ENCODE data around the gene NEB.

DNA sequence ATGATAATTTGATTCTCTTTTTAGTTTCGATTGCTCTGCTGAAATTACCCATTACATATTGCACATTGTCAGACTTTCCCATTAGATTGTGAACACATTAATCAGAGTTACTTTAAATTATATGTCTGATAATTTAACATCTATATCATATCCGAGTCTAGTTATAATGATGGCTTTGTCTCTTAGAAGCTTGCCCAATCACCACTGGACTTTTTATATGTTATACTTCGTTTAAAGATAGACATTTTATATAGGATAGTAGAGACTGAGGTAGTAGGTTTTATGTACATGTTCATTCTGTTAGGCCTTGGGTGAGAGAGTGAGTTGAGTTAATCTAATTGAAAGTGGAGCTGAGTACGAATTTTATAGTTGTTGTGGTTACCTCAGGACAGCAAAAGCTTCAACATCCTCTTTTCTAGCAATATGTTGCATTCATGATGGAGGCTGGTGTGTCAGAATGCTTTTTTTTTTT, 895.9 kb upstream of the ZEB2 start:
- PRO-cap = no peak

GRCh38 chr2:147896015-147896596, 51.3 kb downstream of the ACVR2A start:
- PRO-cap = no peak

DNA sequence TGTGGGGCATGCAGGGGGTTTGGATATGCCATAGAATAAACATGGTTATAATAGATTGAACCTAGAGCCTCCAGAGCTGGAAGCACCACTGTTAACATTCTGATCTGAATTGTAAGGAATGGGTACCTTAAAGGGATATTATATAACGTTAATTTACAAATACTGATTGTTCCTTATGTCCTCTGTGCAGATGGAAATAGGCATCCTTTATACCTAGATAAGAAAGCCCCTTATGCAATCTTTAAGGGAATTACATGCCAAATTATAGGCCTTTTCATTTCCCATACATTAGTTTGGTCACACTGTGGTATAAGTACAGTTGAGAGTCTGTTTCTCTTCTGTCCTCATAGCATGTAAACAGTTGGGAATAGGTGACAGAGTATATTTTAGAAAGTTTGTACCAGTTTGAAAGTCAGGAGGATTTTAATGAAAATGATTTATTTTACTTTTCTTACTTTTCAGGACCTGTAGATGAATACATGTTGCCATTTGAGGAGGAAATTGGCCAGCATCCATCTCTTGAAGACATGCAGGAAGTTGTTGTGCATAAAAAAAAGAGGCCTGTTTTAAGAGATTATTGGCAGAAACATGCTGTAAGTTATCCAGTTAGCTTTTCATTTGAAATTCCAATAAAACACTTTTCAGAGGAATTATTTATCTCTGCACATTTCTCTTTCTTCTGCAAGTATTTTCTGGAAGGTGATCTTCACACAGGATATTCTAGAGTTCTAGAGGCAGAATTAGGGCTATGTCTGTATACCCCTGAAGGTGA, 80.9 kb downstream of the ACVR2A start:
- PRO-cap = no peak

DNA sequence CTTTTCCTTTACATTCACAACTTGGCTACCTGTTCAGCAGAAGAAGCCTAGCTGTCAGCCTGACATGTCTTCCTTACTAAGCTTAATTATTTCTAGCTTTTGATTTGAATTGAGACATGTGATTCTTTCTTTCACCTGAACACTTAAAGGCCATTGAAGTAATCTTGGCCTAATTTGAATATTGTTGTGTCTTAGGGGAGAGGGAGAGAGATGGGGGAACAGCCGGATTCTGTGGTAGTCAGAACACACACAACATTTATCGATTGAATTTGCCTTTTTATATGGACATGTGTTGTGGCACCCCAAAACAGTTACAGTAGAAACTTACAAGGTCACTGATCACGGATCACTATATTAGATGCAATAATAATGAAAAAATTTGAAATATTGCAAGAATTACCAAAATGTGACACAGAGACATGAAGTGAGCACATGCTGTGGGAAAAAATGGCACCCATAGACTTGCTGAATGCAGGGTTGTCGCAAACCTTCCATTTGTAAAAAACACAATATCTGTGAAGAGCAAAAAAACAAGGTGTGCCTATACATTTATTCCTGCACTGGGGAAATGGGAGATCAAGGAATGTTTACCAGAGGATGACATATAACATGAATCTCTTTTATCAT, 240.9 kb downstream of the MBD5 start:
- PRO-cap = no peak

GRCh38 chr2:148645981-148646351, 1.4 kb downstream of the EPC2 start:
- PRO-cap = unidirectional peak, minus-strand start at chr2:148646119; unidirectional peak, minus-strand start at chr2:148646187

DNA sequence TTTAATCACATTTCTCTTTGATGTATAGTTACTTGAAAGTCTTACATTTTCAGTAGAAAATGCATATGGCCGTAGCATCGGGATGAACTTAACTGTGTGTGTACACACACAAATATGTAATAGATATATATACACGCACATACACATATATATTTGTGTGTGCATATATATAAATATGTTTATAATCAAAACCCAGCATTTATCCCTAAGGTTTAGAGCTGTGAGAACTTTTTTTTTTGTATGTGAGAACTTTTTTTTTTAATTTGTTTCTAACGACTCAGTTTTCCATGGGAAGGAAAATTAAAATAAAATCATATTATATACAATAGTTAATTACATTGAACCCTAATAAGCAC, 1.8 kb downstream of the EPC2 start:
- PRO-cap = no peak

GRCh38 chr2:148876157-148877323, 1.5 kb downstream of the KIF5C start:
- PRO-cap = no peak

DNA sequence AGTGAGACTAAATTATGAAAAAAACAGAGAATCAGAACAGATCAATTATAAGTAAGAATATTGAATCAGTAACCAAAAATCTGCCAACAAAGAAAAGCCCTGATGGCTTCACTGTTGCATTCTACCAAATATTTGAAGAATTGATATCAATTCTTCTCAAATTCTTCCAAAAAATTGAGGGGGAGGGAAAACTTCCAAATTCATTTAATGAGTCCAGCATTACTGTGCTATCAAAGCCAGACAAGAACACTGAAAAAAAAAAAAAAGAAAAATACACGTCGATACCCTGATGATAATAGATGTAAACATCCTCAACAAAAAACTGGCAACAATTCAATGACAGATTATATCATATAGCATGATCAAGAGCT, 332.6 kb upstream of the MMADHC start:
- PRO-cap = no peak

GRCh38 chr2:150166075-150166849, 321.2 kb downstream of the RND3 start:
- PRO-cap = no peak

- PRO-cap = no peak
Observed at GRCh38 chr2:150471977-150473098, 15.1 kb downstream of the RND3 start.

DNA sequence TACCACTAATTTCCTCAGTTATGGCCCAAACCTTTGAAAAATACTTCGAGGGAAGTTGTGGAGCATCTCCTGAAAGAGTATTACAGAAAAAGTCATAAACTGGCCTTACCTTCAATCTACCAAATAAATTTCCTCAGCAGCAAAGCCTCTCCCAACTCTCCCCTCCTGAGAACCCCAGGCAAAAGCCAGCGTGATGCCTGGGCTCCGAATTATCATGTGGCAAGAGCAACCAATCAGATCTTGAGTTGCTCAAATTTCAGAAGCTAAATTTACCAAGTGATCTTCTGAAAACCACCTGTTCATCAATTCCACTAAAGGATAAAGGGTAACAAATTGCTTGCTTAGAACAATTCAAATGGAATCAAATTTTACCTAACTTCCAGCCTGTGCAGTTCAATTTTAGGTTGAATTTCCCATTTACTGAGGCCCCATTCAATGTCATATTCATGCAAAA, at the start of gene NEB:
NEB (minus strand) TSS at position 188 of the 454 bp plus-strand sequence.
- PRO-cap = no peak

- PRO-cap = no peak
Observed at GRCh38 chr2:151775024-151775889, 41.0 kb upstream of the NEB start.

- PRO-cap = no peak
Observed at GRCh38 chr2:151806200-151807043, 21.8 kb downstream of the ARL5A start.

DNA sequence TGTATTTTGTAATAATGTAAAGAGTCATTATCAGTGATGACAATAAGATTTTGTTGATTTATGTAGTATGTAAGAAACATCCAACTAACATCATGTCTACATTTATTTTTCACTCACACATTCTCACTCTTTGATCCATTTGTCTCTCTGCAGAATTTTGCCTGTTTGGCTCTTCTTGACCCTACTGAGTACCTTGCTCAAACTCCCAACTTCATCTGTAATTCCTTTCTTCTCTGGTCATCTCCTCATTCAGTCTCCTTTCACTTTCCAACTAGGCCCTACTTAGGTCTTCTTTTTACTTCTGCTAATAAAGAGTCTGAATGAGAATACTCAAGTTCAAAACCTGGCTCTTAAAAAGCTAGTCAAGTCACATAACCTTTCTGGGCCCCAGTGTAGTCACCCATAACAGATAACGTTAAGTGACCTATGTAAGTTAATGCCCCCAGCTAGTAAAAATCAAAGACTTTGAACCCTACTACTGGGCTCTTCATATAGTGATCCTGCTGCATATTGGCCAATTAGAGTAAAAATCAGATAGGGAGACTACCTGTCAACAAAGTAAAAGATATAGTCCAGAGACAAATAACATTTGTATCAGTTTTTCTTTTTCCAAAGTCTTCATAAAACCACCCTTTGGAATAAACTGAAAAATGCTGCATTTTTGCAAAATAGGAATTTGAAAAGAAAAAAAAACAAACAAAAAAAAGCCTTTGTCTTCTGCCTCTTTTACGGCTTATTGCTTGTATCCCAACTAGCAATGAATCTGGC, 17.8 kb downstream of the ARL5A start:
- PRO-cap = no peak

DNA sequence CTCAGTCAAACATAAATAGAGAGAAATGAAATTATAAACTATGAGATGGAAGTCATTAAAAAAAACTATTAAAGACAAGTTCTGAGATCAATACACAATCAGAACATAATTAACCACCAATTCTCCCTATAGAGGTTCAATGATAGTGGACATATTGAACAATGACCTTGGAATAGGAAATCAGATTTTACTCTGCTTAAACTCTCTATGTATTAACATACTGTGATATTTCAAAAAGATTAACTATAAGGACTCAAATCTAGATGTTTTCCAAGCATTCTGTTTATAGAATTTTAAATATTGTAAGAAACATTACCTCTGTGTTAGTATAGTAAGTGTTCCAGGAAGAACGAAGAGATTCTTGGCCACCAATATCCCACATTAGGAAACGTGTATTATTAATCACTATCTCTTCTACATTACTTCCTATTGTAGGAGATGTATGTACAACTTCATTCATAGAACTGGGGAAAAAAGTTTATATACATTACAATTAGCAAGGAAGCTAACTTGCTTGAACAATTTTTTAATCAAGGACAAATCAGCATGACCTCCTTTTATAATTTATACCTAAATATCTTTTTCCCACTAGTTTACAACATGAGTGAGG, 14.3 kb downstream of the ARL5A start:
- PRO-cap = no peak

DNA sequence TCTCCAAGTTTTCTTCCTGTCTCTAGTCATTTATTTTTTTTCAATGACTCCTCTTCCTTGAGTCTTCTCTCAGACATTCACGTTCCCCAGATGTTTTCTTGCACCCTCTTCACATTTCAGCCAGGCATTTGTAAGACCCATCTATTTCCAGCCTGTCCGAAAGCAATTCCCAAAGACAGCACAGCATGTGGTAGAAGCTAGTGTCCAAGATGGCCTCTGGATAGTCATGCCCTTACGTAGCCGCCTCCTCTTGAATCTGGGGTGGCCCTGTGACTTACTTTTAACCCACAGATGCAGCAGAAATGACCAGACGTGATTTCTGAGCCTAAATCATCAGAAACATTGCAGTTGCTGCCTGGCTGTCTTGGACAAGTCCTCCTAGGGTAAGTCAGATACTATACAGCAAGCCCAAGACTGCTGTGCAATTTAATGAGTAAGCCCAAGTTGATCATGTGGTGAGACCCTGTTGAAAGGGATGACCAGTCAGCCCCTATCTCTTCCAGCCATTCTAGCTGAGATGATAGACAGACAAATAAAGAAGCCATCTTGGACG, 12.4 kb downstream of the ARL5A start:
- PRO-cap = no peak

DNA sequence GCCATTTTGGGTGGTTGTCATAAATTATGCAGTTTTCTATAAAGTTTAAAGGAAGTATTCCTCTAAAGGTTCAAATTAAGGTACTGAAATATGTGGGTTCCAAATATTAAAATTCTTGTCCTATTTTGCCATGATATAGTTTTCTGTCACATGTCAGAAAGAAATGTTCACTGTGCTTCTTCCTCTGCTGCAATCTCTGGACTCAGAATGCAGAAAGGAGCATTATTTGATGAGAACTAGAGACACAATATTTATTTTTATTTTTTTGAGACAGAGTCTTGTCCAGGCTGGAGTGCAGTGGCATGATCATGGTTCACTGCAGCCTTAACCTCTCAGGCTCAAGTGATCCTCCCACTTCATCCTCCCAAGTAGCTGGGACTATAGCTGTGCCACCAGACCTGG, 10.3 kb upstream of the CACNB4 start:
- PRO-cap = no peak

GRCh38 chr2:152175121-152175351, 527 bp downstream of the STAM2 start:
- PRO-cap = unidirectional peak, plus-strand start at chr2:152175146; unidirectional peak, plus-strand start at chr2:152175229

- PRO-cap = bidirectional peak, plus-strand start at chr2:152335545, minus-strand start at chr2:152335530; bidirectional peak, plus-strand start at chr2:152335906, minus-strand start at chr2:152335695
Observed at GRCh38 chr2:152335319-152335879, 425 bp downstream of the FMNL2 start.

GRCh38 chr2:152390891-152391458, 56.0 kb downstream of the FMNL2 start:
- PRO-cap = no peak

Data from SEM (cell line).